Measurements from ENCODE around the gene AKAP9.

- PRO-cap, result no peak
Observed at GRCh38 chr7:82391945-82392553, 51.5 kb downstream of the CACNA2D1 start.

GRCh38 chr7:82410370-82411042 is 33.1 kb downstream of the CACNA2D1 start:
- PRO-cap, result no peak

GRCh38 chr7:85335575-85335864 is 148.7 kb upstream of the SEMA3D start:
- PRO-cap, result no peak

DNA sequence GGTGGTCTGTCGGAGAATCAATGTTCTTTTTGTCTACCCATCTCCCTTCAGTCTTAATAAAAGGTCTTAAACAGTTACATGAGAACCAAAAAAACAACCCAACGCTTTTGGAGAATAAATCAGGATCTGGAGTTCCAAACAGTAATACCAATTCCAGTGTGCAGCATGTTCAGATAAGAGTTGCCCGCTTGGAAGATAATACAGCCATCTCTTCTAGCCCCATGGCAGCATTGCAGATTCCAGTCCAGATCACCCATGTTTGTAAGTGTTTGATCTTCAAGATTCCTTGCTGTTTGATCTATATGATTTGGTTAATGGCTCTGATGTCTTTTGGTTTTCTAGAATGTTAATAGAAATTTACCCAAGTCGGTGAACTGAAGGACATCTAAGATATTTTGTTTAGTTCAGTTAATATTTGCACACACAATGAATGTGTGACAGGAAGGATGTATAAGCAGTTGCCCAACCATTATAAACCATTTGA is 31.4 kb downstream of the TMEM243 start:
- PRO-cap, result no peak

DNA sequence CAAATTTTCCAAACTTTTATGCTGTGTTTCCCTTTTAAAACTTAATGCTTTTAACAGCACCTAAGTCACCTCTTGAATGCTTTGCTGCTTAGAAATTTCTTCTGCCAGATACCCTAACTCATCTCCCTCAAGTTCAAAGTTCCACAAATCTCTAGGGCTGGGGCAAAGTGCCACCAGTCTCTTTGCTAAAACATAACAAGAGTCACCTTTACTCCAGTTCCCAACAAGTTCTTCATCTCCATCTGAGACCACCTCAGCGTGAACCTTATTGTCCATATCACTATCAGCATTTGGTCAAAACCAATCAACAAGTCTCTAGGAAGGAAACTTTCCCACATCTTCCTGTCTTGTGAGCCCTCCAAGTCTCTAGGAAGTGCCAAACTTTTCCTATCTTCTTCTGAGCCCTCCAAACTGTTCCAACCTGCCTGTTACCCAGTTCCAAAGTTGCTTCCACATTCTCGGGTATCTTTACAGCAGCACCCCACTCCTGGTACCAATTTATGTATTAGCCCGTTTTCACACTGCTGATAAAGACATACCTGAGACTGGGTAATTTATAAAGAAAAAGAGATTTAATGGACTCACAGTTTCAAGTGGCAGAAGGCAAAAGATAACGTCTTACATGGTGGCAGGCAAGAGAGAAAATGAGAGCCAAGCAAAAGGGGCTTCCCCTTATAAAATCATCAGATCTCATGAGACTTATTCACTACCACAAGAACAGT is 13.9 kb downstream of the TMEM243 start:
- PRO-cap, result no peak

DNA sequence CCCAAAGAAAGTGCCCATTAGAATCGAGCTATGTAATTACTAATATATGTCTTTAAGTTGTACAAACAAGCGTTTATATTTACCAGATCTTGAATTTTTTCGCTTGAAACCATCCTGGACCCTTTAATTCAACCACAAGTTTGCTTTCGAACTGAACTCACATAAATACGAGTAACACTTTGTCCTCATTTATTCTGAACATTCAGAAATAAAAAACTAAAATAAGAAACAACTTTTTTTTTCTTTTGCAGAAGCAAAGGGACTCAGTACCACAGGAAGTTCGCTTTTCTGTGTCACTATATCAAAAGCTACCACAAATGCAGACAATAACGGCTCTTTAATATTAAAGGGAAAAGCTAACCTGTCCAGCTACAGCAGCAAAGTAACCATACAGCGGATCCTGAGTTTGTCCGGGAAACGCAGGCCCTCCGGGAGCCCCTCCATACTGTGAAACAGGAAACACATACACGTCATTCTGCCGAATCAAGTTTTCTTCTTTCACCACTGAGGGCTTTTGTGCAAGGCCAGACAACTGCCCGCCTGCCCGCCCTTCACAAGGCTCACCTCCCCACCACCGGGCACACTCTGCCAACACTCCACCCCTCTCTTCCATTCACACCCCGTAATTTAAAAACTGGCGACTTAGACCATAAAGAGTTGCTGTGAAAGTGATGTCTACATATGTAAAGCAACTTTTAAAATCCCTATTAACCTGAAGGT is 1.2 kb downstream of the SRI start:
- PRO-cap, result bidirectional peak, plus-strand start at position 527 of the sequence, minus-strand start at position 449 of the sequence

DNA sequence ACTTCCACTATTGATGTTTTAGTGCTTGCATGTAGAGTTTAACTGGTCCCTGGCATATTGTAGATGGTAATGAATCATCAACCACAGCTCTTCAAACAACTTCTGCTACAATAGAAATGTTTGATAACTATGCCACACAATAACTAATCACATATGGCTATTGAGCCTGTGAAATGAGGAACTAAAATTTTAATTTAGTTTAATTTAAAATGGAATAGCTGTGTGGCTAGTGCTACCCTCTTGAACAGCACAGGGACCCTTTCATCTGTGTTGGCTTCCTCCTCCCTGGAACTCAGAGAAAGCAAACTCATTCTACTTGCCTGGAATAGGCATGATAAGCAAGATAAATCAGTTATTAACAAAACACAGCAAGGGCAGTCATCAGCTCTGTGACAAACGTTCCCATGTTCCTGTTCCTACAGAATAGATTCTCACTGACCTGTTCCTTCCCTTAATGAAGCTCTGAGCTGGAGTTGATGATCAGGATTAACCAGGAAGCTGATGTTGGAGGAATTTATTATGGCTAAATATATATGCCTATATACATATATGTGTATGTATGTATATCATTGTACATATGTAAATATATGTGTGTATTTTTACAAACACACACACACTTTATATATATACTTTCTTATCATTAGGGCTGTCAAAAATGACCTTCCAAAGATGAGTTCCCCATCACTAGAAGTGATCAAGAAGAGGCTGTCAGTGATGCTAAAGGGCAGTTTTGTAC is 5.1 kb upstream of the SRI start:
- PRO-cap, result no peak

- PRO-cap, result no peak
Observed at GRCh38 chr7:90229633-90230474, 15.1 kb upstream of the CFAP69 start.

DNA sequence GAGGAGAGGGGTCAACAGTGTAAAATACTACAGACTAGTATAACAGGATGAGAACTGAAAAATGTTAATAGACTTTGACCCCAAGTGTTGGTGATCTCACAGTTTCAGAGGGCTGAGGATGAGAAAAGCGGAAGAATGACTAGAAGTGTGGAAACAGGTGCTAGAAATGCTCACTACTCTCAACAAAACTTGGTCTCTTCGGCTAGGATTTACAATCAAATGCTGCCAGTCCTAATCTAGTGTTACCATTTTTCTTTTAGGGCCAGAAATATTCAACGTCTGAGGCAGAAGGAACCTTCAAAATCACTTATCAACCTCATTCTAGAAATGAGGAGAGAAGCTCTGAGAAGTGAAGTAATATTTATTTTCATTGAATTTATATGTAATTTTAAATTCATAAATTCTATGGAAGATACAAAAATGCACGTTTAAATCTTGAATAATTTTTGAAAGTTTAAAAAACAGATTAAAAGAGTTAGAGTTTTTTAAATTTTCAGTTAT is 2.0 kb upstream of the CFAP69 start:
- PRO-cap, result no peak

- PRO-cap, result no peak
Observed at GRCh38 chr7:90245558-90245986, 598 bp downstream of the CFAP69 start.

GRCh38 chr7:90574115-90575032 is 21.7 kb upstream of the CDK14 start:
- PRO-cap, result no peak

DNA sequence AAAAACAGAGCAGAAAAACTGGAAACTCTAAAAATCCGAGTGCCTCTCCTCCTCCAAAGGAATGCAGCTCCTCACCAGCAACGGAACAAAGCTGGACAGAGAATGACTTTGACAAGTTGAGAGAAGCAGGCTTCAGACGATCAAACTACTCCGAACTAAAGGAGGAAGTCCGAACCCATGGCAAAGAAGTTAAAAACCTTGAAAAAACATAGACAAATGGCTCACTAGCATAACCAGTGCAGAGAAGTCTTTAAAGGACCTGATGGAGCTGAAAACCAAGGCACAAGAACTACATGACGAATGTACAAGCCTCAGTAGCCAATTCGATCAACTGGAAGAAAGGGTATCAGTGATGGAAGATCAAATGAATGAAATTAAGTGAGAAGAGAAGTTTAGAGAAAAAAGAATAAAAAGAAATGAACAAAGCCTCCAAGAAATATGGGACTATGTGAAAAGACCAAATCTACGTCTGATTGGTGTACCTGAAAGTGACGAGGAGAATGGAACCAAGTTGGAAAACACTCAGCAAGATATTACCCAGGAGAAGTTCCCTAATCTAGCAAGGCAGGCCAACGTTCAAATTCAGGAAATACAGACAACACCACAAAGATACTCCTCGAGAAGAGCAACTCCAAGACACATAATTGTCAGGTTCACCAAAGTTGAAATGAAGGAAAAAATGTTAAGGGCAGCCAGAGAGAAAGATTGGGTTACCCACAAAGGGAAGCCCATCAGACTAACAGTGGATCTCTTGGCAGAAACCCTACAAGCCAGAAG is 211.6 kb downstream of the CDK14 start:
- PRO-cap, result no peak

- PRO-cap, result no peak
Observed at GRCh38 chr7:91085131-91085737, 179.0 kb upstream of the FZD1 start.

DNA sequence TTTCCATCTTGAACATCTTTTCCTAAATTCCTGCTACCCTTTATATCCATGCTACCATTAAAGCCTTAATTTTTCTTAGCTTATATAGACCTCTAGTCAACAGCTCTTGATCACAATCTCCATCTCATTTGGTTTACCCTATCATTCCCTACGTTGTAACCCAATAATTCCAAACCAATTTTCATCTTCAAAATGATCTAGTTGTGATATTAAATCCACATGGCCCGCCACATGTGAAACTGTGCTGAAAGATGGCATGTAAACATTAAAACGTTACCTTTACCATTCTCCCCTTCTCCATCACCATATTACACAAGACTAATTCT is 4.8 kb downstream of the MTERF1 start:
- PRO-cap, result no peak

GRCh38 chr7:91939868-91940544 is 656 bp upstream of the AKAP9 start:
- PRO-cap, result bidirectional peak, plus-strand start at chr7:91940300, minus-strand start at chr7:91939995

- PRO-cap, result unidirectional peak, plus-strand start at chr7:91940592; bidirectional peak, plus-strand start at chr7:91940862, minus-strand start at chr7:91940836; bidirectional peak, plus-strand start at chr7:91941241, minus-strand start at chr7:91941317
Observed at GRCh38 chr7:91940545-91941419, at the start of gene AKAP9. Gene AKAP9, plus strand, starts transcription at chr7:91940862.

DNA sequence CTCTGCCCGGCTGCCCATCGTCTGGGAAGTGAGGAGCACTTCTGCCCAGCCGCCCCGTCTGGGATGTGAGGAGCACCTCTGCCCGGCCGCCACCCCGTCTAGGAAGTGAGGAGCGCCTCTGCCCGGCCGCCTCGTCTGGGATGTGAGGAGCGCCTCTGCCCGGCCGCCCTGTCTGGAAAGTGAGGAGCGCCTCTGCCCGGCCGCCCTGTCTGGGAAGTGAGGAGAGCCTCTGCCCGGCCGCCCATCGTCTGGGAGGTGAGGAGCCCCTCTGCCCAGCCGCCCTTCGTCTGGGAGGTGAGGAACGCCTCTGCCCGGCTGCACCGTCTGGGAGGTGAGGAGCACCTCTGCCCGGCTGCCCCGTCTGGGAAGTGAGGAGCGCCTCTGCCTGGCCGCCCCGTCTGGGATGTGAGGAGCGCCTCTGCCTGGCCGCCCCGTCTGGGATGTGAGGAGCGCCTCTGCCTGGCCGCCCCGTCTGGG is 86.6 kb downstream of the AKAP9 start:
- PRO-cap, result no peak

DNA sequence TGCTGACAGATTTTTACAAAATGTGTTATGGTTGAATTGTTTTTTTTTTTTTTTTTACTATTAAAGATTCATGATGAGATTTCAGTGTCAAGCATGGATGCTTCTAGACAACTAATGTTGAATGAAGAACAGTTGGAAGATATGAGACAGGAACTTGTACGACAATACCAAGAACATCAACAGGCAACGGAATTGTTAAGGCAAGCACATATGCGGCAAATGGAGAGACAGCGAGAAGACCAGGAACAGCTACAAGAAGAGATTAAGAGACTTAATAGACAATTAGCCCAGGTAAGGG is 93.7 kb downstream of the CYP51A1 start:
- PRO-cap, result no peak

DNA sequence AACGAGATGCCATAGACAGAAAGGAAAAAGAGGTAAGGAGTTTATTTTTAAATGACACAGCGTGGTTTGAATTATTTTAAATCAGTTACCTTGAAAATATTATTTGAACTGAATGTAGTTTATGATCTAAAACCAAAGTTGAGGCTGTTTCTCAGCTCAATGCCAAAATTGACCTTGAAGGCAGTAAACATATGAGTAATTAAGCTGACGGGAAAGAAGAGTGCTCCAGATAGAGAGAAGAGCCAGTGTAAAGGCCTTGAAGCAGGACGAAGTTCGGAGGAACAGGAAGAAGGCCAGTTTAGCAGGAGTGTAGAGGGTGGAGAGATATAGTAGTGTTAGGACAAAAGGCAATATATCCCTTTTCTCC is 63.3 kb downstream of the CYP51A1 start:
- PRO-cap, result no peak

DNA sequence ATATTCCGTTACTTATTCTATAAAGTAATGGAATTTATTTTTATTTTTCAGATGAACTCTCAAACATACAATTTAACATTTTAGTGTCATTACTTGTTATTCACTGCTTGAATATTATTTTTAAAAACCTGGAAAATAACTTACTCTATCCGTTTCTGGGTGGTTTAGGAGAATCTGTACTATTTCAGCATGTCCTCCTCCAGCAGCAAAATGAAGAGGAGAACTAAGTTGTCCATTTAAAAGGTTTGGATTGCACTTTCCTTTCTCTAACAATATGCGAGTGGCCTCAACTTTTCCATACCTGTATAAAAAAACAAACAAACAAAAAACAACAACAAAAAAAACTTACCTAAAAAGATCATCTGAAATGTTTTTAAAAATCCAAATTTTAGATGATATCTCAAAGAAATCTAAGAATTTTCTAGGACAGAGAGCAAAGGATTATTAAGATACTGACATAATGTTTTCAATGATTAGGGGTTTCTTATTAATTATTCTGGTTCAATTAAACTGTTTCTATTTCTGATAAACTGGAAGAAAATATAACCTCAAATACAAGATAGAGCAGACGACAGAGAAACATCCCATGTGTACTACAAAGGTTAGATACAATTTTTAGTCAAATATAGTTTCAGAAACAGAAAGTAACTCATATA is 19.2 kb downstream of the KRIT1 start:
- PRO-cap, result no peak

All from neuron (in vitro differentiated cells).